Thoracic aorta (tissue), 1 donor: Measurements from ENCODE around the genes ZNRF1, CTRB1 and BCAR1.

DNA sequence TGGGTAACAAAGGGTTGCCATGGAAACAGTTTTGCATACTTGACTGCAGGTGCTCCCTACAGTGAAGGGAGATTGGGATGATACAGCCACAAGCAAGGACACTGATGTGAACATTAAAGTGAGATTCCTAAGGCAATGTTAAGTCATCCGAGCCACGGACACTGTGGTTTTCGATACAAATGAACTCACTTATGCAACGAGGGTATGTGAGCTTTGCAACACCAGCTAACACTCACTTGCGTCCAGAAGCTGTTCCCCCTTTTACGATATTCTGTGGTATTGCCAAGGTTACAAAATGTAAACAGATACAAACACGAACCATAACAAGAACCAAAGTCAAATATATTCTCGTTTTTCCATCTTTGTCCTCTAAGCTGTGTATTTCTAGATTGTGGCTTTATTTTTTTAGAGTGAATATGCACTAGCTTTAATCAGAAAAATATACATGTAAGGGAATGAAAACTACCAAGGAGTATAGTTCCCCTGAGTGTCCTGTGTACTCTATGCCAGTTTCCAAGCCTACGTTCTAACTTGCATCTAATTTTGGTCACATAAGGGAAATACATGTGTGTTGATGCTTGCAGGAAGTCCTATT is 116.2 kb downstream of the ZFHX3 start:
- RAMPAGE, long total RNA = no peak

DNA sequence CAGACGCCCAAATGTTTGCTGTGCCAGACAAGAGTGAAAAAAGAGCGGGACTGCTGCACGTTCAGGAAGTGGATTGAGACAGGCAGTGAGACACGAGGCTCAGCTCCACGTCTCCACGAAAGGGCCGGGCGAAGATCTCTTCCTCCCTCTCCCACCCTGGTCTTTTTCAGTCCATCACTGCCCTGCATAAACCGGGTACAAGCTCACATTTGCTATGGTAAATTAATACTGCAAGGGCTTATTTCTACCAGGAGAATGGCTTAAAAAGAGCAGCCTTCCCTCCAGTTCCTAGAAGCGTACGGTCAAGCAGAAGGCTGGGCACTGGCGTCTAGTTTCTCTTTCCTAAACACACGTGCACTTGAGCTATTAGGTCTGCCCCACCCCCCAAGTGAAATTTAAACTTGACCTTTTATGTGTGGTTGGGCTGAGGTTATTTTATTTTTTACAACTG is 95.4 kb downstream of the ZFHX3 start:
- RAMPAGE, long total RNA = no peak

DNA sequence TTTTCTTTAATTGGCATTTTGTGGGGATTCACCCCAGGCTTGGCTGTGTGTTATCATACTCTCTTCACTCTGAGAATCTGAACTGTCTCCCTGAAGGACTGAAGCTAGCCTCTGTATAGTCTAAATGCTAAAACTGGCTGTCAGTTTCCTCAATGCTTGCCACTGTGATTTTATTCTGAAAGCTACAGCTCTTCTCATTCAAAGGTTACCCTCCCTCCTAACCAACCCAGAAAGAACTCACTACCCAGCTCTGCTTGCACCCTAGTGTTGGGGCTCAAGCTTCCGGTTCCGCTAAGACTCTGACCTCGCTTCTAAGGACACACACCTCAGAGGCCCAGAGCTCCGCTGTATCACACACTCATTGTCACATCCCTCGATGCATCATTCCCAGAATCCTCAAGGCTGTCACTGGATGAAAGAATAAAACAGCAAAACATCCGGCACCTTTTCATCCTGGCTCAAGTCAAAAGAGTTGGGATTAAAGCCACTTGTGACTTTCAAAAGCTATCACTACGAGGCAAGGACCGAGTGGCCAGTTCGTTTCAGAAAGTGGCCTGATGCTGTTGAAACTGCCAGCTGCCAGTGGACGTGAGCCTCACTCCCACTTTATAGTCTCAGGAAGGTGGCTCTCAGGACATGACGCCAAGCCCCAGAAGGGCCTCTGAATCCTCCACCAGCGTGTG is 29.1 kb downstream of the ZFHX3 start:
- RAMPAGE, long total RNA = no peak

DNA sequence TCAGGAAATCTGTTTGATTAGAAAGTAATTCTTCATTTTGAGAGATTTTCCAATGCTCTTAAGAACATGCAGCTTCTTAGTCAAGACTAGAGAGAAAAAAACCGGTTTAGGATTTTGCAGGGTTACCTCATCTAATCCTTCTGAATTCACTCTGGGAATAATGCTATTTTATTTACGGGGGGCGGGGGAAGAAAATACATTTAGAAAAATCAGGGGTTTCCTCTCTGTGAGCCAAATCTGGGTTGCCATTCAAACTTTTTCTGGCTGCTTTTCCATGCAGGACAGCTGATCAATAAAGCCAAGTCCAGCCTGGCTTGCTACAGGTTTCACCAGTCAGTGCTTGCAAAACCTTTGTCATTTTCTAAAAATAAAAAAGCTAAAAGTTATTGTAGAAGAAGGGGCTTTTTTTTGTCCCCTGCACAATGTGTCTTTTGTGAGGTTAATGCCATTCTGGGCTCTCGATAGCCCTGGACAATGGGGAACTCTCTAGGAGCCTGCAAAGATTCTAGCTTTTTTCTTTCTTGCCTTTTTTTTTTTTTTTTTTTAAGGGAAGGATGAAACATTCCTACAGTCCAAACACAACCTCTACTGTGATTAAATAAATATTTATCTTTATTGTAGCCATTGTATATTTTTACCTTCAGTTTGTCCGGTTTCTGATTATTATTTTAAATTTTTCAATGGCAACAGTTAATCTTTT is 13.1 kb upstream of the ZFHX3 start:
- RAMPAGE, long total RNA = no peak

GRCh38 chr16:73063947-73065051 is 16.4 kb upstream of the ZFHX3 start:
- RAMPAGE, long total RNA = no peak

- RAMPAGE, long total RNA = no peak
Measured at GRCh38 chr16:73071114-73071905, 23.4 kb upstream of the ZFHX3 start.

DNA sequence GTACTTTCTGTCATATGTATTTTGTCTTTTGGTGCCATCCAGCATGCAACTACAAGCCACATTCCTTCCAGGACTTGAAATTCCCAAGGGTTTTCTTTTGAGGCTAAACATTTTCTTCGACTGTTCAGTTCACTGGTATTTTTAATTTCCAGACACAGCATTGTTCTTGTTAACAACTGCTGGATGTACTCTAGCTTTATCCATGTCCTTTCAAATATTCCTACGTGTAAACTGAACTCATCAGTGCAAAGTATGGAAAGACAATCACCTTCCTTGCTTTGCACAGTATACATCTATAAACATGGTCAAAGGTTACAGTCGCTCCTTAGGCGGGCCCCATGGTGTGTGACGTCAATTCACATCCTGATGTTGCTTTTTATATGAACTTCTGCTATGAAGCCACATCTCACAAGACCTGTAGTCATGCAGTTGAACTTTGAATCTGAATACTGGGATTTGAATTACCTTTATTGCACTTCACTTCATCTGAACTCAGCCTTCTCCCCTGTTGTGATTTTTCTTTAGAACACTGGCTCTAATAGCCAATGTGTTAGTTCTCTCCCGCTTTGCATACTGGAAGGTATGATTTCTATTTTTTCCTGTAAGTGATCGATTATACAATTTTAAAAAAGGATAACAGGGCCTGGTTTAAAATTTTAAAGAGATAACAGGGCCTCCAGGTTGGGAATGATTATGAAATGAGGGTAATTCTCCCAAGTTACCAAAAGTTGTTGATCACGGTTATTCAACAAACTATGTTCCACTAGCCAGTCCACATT is 447.6 kb upstream of the PSMD7 start:
- RAMPAGE, long total RNA = no peak

DNA sequence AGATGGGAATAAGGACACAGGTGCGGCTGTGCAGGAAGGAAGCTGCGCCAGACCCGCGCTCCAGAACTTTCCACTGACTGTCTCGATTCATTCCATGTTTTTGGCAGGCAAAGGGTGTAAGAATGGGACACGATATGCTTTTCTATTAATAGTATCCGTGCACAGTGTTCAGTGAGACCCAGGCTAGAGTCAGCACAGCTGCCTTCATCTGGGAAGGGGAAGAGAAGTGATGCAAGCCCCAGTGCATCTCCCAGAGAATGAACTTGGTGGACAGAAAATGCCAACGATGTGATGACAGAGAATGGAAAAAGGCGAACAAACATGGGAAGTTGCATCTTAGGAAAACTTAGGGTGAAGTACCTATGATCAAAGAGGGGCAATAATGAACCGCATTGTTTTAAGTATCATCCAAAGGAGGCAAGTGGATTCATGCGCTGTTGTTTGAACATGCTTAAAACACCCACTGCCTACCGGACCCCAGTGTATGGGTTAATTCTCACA is 407.4 kb upstream of the PSMD7 start:
- RAMPAGE, long total RNA = no peak

DNA sequence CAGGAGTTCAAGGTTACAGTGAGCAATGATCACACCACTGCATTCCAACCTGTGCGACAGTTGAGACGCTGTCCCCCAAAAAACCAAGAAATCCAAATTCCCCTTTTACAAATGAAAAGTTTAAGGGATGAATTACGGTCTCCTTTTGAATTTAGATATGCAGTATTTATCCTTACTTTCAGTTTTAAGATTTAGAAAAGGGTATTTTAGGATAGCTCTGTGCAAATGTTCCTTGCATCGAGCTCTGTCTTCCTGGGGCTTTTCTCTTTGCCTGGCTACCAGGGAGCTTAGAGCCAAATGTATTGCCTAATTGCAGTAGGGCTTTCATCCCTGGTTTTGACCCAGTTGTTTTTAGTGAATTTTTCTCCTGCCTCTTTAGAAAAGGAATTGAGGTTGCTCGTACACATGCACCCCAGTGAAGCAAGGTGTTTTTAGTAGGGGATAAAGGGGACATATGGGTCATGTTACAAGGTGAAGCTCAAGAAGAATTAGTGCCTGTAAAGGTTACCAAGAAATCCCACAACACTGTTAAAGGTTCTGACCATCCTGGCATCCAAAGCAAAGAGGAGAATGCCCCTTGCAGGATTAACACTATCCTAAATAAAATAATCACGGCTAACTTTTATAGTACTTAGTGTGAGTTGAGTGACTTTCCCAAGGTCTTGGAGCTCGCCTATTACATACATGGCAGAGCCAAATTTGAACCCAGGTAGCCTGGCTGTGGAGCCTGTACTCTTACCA is 6.2 kb downstream of the PSMD7 start:
- RAMPAGE, long total RNA = no peak

DNA sequence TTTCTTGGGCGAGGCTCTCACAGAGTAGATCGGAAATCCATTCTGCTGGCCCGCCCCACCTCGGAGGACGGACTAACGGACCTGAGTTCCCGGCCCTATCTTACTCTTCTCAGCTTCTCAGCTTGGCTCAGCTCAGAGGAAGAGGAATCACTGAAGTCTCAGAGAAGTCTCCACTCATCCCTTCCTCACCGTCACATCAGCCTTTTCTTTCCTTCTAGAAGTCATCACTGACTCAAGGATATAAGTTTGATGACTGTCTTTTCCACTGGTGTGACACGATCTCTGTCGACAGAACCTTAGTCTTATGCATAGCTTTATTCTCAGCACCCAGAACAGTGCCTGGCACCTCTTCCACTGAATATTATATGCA is 7.5 kb upstream of the NPIPB15 start:
- RAMPAGE, long total RNA = no peak

- RAMPAGE, long total RNA = no peak
Measured at GRCh38 chr16:74503282-74503778, 82.1 kb upstream of the CLEC18B start.

DNA sequence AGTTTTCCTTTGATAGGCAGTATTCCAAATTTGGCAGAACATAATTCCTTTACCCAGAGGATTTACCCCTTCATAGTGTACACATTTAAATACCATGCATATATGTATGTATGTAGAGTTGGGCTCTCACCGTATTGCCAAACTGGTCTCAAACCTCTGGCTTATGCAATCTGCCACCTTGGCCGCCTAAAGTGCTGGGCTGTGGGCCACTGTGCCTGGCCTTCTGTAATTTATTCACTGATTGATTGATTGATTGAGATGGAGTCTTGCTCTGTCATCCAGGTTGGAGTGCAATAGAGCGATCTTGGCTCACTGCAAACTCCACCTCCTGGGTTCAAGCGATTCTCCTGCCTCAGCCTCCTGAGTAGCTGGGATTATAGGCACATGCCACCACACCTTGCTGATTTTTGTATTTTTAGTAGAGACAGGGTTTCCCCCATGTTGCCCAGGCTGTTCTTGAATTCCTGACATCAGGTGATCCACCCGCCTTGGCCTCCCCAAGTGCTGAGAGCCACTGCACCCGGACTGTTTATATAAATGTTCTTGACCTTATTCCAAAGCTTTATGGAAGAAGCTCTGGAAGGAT is 14.9 kb downstream of the GLG1 start:
- RAMPAGE, long total RNA = no peak

- RAMPAGE, long total RNA = no peak
Measured at GRCh38 chr16:74607831-74608235, 919 bp upstream of the GLG1 start.

DNA sequence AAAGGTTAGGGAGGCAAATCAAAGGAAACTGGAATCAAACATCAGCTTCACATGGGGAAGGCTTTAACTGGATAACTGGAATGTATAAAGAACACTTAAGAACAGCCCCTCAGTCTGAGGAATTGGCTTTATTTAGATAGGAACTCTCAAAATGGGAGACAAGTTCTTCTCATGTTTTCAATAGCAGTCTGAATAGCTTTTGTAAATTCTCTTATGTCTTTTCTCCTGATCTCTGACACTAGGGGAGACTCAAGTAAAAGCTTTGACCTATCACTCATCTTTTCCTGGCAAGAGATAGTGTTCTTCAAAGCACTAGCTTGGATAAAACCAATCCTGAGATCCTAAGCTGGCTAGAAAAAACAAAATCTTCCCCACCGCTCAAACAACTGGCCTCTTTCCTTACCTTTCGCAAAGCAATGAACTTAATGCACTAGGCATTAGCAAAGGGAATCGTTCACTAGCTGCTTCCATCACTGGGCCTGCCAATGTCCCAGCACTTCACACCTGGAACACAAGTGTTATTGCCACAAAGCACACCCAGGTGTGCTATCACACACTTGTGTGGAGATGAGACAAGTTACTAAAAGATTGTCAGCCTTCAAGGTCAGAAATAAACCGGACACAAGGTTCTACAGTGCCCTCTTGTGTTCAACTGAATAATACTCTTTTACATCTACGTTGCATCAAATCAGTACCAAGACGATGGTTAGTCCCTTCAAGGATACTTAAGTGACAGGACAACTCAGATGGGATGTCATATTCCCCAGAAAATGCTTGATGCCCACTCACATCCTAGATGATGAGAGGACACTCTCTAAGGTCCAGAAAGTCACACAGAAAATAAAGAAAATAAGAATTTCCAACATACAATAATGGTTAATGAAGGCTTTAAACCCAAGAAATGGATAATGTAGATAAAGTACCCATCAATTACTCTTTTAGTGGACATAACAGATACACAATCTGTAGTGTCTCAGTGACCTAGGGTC is 16.2 kb upstream of the GLG1 start:
- RAMPAGE, long total RNA = start-site peak on the minus strand centred at position 617 of the sequence, 178 bp wide, 6 reads

- RAMPAGE, long total RNA = no peak
Measured at GRCh38 chr16:74699926-74700460, 669 bp downstream of the MLKL start.

GRCh38 chr16:74740756-74741348 is 33.8 kb downstream of the FA2H start:
- RAMPAGE, long total RNA = no peak

GRCh38 chr16:74998410-74999129 is at the start of gene ZNRF1:
Gene ZNRF1, plus strand, starts transcription at chr16:74999024.
- RAMPAGE, long total RNA = no peak

- RAMPAGE, long total RNA = no peak
Measured at GRCh38 chr16:75016594-75017014, 17.8 kb downstream of the ZNRF1 start.

DNA sequence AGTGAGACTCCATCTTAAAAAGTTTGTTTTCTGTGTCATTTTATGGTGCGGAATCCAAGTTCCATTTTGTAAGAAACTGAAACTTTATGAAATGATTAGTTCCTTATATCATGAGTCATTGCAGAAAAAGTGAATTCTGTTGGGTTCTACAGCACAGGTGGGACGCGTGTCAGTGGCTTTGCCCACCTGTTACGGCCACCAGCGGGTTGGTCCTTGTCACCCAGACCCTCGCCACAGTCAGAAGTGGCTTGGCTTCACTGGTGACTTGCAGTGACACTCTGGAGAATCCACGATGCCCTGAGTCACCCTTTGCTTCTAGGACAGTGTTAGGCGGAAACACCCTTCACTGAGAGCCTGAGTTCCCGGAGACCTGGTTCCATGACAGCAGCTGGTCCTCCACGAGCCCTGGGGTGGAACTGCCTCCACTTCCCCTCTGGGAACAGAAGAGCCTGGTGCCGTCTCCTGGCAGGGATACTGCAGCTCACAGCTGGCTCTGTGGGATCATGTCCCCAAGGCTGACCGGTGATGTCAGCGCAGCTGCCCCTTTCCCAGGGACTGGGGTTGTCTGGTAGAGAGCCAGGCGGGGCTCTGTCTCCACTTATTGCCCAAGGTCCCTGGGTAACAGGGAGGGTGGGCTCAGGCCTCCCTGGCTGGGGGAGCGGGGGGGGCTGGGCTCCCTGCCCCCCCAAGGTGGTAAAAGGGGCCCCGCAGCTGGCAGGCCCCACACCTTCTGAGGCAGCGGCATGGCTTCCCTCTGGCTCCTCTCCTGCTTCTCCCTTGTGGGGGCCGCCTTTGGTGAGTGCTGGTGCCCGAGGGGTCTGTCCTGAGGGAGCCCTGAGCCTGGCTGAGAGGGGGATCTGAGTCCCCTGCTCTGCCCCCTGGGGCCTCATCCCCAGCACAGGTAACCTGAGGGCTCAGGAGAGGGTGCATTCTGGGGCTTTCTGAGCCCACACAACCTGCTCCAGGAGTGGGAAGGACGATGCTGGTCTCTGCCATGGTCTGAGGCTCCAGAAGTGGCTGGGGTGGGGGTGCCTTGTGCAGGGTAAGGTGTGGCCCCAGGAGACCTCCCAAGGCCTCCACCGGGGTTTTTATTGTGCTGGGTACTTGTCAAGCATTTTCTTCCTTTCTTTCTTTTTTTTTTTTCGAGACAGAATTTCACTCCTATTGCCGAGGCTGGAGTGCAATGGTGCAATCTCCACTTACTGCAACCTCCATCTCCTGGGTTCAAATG is at the start of gene CTRB1:
CTRB1 (plus strand) TSS at position 724 of the 1,231 bp plus-strand sequence.
- RAMPAGE, long total RNA = no peak

DNA sequence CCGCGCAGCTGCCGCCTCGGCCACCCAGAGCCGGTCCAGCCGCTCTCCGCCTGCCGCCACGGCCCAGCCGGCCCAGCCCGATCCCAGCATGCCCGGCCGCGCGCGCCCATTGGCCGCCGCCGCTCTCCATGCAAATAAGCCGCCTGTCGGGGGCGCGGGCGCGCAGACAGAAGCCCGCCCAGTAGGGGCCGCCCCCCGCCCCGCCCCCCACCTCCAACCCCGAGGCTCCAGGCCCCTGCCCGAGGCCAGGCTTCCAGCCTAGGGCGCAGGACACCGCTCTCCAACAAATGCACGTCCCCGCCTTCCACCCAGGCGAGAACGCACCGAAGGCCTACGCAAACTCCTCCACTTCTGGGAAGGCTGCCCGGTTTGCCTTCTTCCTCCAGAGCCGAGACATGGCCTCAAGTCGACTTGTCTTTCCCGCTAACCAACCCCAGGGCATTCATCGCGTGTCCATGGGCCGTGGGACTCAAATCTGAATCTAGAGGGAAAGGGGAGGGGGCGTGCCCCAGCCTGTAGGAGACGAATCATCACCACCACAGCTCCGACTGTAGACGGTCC is at the start of gene BCAR1:
BCAR1 (minus strand) TSS at position 37 of the 561 bp plus-strand sequence.
- RAMPAGE, long total RNA = no peak